Colonic mucosa (tissue), 1 donor: ENCODE measurements around the genes PISD and C22orf42.

DNA sequence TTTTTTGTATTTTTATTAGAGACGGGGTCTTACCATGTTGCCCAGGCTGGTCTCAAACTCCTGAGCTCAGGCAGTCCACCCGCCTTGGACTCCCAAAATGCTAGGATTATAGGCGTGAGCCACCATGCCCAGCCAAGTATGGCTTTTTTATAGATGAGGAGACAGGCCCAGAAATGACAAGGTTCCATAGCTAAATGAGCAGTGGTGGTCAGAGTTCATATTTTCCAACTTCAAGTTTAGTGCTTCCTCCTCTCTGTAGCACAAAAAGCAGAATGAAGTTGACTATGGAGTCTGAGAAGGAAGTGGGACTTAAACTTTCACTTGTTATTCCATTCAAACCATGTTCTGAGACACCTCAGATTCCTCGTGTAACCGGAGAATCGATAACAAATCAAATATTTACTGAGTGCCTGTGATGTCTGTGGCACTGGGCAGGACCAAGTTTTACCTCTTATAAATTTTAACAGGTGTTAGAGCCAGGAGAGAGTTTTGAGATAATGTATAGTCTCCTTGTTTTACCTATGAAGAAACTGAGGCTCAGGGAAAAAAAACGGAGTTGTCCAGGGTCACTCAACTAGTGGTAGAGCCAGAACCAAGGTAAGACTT, 3.0 kb downstream of the LIMK2 start:
- PRO-cap: bidirectional peak, plus-strand start at position 482 of the sequence, minus-strand start at position 260 of the sequence

DNA sequence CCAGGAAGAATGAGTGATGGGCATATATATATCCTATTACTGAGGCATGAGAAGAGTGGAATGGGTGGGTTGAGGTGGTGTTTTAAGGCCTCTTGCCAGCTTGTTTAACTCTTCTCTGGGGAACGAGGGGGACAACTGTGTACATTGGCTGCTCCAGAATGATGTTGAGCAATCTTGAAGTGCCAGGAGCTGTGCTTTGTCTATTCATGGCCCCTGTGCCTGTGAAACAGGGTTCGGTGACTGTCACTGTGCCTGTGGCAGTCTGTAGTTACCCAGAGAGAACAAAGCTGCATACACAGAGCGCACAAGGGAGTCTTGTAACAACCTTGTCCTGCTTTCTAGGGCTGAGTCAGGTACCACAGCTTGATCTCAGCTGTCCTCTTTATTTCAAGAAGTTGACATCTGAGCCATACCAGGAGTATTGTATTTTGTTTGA, 11.7 kb downstream of the LIMK2 start:
- PRO-cap: no peak

GRCh38 chr22:31250641-31251326, 38.7 kb downstream of the LIMK2 start:
- PRO-cap: no peak

GRCh38 chr22:31295319-31295875, 3.1 kb upstream of the PIK3IP1 start:
- PRO-cap: no peak

- PRO-cap: no peak
Observed at GRCh38 chr22:31342996-31343754, 3.0 kb downstream of the PATZ1 start.

DNA sequence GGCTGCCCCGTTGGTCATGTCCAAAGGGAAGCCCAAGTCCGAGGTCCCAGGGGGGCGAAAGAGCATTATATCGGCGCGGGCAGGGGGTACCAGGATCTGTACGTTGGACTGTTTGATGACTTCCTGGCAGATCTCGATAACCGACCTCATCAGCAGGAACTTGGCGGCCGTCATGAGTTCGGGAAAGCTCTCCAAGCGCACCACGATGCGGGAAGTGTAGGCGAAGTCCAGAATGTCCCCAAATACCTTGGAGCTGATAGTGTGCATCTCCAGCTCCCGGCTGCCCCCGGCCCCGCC, 1.2 kb downstream of the PATZ1 start:
- PRO-cap: bidirectional peak, plus-strand start at position 173 of the sequence, minus-strand start at position 135 of the sequence

DNA sequence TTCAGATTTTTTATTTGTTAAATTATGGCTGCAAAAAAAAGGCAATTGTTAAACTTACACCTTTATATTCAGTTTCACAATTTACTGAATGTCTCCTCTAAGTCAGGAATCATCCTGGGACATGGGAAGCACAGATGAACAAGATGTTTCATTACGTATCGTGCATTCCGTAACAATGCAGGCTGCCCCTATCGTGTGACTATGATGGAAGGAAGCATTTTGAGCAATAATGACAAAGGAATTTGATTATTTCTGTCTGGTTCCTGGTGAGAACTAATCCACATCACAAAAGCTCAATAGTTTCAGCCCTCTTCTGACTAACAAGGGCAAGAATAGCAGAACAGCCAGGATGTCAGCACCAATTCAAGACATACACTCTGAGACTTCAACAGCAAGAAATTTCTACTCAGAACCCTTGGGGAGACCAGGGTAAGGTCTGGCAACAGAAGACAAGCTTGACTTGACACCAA, 14.5 kb downstream of the PISD start:
- PRO-cap: no peak

- PRO-cap: bidirectional peak, plus-strand start at chr22:31662413, minus-strand start at chr22:31662189
Observed at GRCh38 chr22:31662086-31662802, at the start of gene PISD. TSS of gene PISD (minus strand) at chr22:31662215.

DNA sequence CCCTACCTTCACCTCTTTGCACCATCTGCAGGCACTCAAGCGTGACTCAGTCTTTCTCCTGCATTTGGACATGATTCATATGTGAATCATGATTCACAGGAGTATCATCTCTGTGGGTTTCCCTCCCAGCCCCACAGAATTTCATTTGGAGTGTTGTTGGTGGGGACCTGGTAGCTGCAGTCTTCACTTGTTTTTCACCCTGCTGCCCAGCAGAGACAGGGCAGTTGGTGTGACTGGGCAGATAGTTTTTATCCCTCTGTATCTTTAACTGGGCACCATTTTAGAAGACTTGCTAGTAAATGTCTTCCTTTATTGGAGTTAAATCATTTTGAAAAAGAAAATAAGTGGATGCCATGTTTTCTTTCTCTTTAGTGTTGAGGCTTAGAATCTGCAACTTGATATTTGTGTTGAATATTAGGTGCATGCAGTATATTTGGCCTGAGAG, 75.8 kb downstream of the DEPDC5 start:
- PRO-cap: no peak

GRCh38 chr22:31944181-31944377, 256 bp upstream of the YWHAH start:
- PRO-cap: bidirectional peak, plus-strand start at chr22:31944535, minus-strand start at chr22:31944281

DNA sequence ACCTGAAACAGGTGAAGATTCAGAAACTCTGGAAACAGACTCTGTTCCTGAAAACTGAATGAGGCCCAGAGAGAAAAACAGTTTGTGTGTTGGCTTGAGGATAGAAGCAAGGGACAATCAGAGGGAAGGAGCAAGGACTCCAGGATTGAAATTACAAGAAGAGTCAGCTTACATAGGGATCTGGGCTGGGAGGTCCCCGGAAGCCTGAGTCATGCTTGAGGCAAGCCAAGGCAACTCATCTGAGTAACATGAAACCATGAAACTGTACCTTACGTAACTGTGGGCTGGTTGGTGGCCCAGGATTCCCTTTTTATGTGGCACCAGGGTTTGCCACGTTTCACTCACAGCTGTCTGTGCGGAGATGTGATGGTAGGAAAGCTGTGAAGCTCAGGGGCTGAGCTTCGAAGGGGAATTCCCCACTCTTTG, 7.6 kb downstream of the SLC5A1 start:
- PRO-cap: no peak

GRCh38 chr22:32074260-32074534, 31.1 kb downstream of the SLC5A1 start:
- PRO-cap: no peak

GRCh38 chr22:32159016-32159612, at the start of gene C22orf42:
TSS of gene C22orf42 (minus strand) at chr22:32159303.
- PRO-cap: no peak

DNA sequence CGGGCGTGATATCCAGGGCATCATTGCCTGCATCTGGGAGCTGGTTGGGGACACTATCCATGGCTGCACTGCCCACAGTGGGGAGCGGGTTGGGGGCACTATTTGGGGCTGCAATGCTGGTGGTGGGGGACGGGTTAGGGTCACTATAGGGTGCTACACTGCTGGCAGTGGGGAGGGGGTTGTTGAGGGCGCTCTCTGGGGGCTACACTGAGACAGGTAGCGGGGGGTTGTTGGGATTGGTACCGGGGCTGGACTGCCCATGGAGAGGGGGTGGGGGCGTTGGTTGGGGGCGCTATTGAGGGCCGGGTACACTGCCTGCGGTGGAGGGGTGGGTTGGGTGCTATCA, 763 bp upstream of the RFPL2 start:
- PRO-cap: unidirectional peak, plus-strand start at position 83 of the sequence

DNA sequence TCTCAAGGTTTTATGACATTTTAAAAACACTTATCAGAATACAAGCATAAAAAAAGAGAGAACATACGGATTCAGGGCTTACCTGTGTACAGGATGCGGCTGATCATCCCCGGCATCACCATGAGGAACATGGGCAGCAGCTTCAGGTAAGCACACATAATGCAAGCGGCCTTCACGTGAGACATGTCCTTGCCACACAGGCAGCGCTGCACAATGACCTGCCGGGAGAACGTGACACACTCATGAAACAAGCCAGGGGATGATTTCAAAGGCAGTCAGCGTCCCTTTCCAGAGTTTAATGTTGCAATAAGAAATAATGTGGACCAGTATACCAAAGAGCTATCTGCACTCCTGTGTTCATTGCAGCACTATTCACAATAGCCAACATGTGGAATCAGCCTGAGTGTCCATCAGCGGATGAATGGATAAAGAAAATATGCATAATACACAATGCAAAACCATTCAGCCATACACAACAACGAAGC, 22.3 kb downstream of the SLC5A4 start:
- PRO-cap: no peak

DNA sequence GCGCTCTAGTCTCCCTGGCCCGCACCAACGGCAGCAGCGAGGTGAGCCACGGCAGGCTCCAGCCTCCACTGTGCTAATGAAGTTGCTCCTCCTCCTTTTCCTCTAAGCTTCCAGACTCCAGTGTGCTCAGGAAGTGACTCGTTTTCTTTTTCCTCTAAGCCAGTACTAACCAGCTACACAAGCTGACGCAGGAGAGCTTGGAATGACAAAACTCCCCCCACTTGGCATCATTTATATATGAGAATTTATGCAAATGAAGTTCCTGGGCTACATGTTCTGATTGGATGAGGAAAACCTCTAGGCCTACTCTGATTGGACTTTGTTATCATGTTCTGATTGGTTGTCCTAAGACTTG, 2.8 kb upstream of the RFPL3 start:
- PRO-cap: unidirectional peak, minus-strand start at position 72 of the sequence

DNA sequence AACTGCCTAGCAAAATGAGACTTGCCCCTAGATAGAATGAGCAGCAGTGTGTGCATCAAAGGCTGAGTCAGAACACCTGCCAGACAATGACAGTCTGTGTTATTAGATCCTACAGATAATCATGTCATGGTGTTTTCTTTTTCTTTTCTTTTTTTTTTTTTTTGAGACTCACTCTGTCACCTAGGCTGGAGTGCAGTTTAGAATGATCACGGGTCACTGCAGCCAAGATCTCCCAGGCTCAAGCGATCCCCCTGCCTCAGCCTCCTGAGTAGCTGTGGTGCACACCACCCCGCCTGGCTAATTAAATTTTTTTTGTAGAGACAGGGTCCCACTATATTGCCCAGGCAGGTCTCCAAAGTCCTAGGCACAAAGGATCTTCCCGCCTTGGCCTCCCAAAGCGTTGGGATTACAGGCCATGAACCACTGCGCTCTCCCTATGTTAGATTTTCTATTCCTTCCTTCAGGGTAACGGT, 1.4 kb downstream of the RTCB start:
- PRO-cap: unidirectional peak, plus-strand start at position 195 of the sequence; unidirectional peak, plus-strand start at position 200 of the sequence

GRCh38 chr22:32622416-32623075, 147.9 kb downstream of the FBXO7 start:
- PRO-cap: no peak

- PRO-cap: no peak
Observed at GRCh38 chr22:32626949-32627488, 152.4 kb downstream of the FBXO7 start.

DNA sequence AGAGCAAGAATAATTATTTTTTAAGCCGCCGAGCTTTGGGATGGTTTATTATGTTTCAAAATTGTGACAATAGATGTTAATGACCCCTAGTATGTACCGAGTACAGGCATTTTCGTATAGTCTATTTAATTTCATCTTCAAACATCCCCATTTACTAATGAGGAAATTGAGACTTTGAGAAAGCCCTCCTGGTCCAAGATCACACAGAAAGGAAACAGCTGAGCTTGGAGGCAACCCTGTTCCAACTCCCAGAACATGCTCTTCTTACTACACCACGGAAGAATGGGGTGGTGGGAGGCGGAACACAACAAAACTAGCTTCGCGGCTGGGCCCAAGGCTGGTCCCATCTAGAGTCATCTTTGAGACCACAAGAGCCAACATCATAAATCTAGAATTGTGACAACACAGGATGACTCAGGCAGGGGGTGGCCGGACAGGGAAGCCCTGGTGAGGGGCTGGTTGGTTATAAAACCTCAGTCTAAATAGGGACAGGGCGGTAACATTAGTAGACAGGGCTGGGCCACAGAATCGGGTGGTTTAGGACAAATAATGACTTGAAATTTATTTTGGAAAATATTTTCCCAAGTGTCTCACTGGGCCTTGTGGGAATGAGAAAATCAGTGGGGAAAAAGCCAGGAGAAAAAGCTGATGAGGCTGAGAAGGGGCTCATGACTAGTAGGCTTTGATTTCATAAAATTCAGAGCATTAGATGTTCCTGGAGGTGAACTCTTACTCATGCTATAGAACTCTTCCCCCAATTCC, 152.0 kb upstream of the TIMP3 start:
- PRO-cap: no peak